Peritoneum (tissue), 1 donor: ENCODE measurements around a stretch of chr1.

GRCh38 chr1:2527098-2527375, 641 bp upstream of the PANK4 start:
- PRO-cap, result no peak

DNA sequence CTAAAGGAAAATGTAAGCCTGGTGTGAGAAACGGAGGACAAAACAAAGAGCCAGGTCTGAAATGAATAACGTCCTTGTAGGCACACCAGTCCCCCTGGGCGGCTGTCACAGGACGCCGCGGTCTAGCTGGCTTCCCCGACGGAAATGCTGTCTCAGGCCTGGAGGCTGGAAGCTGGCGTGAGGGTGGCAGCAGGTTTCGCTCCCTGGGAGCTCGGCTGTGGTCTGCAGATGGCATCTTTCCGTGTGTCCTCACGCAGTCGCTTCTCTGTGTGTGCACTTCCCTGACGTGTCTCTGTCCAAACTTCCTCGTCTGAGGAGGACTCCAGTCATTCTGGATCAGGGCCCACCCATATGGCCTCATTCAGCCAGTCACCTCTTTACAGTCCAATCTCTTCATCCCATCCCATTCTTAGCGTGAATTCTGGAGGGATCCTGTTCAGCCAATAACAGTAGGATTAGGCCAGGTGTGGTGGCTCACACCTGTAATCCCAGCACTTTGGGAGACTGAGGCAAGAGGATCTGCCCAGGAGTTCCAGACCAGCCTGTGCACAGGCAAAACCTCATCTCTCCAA, 14.2 kb downstream of the TNFRSF14 start:
- PRO-cap, result no peak

DNA sequence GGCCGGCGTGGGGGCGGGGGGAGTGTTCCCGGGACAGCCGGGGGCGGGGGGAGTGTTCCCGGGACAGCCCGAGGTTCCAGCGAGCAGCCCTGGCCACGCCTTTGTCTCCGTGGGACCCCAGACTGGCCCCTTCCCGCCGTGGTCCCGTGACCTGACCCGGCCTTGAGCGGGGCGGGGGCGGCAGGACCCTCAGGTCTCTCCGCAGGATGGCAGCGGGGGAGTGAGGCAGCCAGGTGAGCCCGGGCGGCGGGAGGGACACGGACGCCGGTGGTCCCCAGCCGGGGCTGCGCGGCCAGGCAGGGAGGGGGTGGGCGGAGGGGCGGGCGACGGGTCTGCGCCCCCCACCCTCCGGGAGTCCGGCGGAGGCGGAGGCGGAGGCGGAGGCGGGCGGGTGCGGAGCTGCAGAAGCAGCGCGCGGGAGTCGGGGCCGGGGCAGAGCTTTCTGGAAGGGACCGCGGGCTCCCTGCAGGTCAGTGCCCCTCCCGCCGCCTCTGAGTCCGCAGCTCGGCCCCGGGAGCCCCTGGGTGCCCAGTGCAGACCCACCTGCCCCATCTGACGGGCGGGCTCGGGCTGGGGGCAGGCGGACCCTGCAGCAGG, 4.0 kb downstream of the MMEL1 start:
- PRO-cap, result no peak

DNA sequence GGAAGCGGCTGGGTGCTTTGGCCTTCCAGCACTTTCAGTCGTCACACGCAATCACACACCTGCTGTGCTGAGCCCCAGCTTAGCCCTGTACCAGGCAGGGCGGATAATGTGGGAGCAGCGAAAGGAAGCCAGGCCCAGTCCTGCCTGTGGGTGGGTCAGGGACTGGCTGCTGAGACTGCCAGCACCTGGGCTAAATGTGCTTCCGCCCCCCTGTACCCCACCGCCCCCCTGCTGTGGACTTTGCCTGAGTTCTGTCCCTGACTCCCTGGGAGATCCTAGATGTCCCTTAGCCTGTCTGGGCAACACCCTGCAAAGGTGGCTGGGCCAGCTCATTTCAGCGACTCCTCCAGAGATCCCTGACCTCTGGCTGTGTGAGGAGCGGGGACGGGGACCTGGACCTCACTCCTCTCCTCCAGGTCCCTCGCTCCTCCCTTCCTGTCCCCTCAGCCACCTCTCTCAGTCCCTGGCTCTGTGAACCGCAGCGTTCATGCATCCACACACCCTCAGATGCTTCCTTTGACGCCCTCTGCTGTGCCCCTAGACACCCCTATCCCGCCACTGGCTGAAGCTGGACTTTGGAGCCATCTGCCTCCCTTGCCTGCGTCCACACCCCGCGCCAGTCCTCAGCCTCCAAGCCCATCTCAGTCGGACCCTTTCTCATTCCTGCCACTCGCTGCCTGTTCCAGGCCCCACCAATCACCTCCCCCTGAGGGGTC, 1.5 kb downstream of the MMEL1 start:
- PRO-cap, result no peak

- PRO-cap, result no peak
Measured at GRCh38 chr1:2813873-2814148, 12.3 kb upstream of the TTC34 start.

GRCh38 chr1:2968408-2968975, 52.8 kb upstream of the ACTRT2 start:
- PRO-cap, result no peak

GRCh38 chr1:3174806-3175327, 105.9 kb downstream of the PRDM16 start:
- PRO-cap, result no peak

- PRO-cap, result no peak
Measured at GRCh38 chr1:3195501-3195984, 126.5 kb downstream of the PRDM16 start.

DNA sequence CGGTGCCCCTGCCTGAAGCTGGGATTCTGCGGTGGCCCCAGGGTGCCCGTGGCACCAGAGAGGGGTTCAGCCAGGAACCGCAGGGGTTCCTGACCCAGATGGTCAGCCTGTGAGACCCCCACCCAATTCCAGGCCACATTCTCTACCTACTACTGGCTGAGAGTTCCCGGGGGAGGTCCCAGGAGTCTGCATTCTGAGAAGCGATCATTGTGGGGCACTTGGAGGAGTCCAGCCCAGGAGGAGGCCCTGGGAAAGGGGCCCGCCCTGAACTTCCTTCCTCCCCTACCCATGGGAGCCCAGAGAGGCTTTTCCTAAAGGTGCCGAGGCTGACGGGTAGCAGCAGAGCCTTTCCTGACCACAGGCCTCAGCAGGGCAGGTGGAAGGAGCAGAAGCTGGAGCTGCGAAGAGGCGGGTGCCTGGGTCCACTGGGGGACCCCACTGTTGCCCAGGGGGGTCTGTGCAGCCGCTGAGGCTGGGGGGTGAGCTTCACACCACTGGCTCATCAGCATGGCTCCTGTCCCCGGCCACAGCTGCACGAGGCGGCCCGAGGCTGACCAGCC, 127.6 kb downstream of the PRDM16 start:
- PRO-cap, result no peak

- PRO-cap, result no peak
Measured at GRCh38 chr1:3240553-3241519, 171.8 kb downstream of the PRDM16 start.

DNA sequence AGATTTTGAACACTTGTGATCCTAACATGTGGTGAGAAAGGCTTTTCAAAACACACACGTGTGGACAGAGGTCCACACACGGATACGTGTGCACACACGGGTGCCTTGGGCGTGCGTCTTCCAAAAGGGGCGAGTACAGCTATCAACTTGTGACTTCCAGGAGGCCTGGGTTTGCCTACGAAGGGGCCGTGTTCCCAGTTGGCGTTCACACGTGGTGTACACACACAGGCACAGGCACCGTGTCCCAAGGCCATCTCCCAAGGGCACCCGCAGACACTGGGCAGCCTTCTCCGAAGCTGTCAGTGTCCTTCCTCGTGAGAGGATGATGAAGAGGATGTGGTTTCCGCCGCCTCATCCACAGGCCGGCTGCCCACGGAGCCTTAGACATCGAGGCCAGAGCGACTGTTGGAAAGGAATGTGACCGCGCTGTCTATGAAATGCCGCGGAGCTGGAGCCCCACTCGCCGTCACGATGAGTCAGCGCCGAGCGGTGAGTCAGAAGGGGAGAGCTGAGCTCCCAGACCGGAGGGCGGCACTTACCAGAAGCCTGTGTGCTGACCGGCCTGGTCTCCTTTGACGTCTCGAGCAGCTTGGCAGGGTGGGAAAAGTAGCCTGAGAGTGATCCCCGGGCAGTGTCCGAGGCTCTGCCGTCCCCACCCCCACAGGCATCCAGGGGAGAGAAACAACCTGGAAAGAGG, 141.5 kb upstream of the ARHGEF16 start:
- PRO-cap, result no peak

DNA sequence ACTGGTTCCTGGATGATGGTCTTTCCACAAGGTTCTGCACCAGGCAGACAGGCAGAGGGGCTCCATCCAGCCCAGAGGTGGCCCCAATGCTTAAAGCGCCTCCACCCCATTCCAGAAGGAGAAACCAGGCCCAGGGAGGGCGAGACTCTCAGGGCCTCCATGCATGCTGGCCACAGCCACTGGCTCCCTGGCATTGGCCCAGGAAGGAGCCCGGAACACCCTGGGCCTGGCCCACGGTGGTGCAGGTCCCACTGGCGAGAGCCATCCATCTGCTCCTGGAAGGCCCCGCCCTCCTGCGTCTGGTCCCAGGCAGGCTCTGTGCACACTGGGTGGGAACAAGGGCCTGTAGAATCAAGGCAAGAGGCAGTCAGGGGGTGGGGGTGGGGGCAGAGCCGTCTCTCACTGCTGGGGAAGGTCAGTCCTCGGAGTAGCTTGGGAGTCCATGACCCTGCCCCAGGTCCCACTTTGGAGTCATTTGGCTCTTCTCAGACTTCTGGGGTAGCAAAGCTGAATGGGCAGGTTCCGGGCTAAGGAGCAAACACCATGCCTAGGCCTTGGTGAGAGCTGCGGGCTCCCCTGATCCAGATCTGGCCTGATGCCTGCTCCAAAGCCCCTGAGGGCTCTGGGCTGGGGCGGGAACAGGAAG, 107.2 kb upstream of the ARHGEF16 start:
- PRO-cap, result no peak

GRCh38 chr1:3460679-3461359, 6.4 kb downstream of the ARHGEF16 start:
- PRO-cap, result no peak

DNA sequence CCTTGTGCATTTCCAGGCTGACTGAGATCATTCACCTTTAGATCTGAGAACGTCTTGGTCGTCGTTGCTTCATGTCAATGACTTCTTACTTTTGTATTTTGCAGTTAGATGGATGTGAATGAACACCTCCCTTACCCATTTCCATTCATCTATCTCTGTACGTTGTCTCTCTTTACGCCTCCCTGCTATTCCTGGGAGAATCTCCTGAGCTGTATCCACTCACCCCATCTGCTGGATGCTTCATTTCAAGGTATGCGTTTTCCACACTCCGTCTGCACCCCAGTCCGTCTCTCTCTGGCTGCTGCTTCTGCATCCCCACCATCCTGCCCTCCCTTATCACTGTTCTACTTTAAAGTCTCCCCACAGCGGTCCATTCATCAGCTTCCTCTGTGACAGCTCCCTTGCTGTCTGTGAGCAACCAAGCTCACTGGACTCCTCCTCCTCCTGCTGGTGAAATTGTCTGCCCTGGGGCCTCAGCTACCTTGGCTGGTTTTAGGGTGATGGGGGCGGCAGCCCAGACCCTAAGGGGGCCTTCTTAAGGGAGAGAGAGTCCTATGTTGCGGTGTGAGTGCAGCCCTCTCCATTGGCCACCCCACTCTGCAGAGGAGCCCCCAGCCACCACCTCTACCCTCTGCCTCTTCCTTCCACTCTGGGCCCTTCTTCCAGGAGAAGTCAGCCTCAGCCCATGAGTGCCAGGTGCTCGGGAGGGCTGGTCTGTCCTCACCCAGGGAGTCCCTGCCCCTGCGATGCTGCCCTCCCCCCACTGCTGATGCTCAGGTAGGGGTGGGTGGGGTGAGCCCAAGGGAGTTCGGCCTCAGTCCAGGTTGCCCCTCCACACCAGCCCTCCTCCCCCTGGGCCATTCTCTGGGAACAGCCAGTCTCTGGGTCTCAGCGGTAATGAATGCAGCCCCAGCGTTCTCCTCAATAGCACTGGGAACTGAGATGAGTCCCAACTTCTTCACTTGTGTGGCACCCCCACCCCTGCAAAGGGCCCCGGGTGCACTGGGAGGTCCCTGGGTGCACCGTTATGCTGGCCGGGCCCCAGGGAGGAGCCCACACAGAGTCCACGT, 34.7 kb downstream of the ARHGEF16 start:
- PRO-cap, result no peak

GRCh38 chr1:3610267-3611133, 808 bp downstream of the MEGF6 start:
- PRO-cap, result no peak

- PRO-cap, result no peak
Measured at GRCh38 chr1:3783909-3784951, 11.7 kb downstream of the SMIM1 start.

DNA sequence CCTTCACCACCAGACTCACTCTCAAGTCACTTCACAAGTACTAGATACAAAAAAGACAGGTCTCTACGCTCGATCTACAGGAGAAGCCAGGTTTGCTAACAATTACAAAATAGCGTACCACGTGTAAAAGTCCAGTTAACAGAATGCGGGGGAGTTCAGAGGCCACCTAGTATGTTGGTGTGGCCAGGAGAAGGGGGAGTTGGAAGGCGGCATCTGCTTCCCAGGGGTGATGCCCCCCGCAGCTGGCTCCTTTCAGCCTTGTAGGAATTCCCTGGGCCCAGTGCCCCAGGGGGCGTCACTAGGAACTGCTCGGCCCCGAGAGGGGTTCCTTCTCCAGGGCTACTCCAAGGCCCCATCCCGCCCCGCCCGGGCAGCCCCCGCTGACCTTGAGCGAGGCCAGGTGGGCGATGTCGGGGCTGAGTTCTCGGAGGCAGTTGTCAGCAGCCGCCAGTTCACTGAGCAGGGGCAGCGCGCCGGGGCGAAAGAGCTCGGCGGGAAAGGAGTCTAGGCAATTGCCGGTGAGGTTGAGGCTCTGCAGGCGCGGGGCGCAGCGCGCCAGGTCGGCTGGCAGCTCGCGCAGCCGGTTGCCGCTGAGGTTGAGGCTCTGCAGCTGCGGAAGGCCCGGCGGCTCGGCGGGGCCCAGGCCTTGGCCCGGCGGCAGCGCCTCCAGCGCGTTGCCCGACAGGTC, 677 bp downstream of the LRRC47 start:
- PRO-cap, result no peak

DNA sequence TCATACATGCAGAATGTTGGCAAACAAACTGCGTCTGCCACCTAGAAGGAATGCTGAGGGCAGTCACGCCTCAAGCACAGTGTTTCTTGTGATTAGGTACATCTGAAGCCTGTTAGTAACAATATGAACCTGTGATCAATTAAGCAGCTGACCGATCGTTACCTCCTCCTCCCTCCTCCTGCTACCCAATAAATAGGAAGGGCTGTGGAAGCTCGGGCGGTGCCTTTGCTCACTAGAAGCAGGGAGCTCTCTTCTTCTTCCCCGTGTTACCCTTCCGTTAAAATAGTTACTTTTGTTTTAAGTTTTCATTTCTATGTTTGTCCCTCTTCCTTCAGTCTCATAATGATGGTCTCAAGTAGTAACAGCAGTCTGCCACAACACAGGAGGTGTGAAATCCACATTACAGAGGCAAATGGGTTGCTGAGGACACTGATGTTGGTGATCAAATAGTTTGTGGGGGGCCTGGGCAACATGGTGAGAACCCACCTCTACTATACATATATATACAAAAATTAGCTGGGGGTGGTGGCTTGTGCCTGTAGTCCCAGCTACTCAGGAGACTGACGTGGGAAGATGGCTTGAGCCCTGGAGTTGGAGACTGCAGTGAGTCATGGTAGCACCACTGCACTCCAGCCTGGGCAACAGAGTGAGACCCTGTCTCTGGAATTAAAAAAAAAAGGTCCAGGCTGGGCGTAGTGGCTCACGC, 13.8 kb upstream of the LRRC47 start:
- PRO-cap, result no peak

DNA sequence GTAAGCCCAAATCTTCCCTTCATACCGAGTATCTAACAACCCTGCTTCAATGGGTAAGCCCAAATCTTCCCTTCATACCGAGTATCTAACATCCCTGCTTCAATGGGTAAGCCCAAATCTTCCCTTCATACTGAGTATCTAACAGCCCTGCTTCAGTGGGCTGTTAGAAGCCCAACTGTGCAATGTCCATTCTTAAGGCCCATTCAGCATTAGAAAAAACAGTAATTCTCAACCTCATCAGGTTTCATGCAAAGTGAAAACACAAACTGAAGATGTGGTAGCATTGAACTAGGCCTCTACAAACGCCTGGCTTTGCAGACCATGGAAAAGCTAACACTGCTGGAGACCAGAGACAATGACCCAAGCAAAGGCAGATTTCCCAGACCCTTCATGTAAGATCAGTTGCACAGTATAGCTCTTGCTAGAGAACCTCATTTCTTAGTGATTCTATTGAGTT, 22.6 kb downstream of the CEP104 start:
- PRO-cap, result no peak

DNA sequence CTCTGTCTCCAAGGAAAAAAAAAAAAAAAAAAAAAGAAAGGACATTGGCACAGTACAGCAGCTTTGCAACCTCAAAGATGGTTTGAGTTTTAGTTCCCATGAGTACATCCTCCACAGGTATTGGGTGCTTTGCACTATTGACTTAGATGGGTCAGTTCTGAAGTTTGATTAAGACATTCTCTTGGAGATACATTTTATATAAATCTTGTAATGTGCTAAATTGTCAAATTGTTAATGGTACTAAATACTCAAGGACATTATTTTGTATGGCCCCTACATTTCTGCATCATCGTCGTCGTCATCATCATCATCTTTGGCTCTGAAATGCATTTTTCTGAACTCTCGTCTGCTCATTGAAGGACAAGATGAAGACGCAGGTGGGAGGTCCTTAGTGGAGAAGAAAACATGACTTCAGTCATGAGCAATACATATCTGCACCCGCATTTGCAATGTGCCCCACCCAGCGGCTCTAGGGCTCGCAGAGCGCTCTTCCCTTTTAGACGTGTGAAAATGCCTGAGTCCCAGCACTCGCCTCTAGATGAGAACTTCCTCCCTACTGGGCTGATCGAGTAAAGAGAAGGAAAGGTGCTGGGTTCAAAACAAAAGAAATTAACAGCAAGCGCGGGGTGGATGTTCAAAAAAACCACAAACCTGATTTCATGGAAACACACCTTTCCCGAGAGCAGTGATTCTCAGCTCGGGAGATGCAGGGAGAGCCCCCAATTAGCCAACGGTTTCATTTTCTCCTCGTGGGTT, 10.2 kb downstream of the C1orf174 start:
- PRO-cap, result no peak